Adrenal gland (tissue), 7 donors: ENCODE results near the gene RASSF4.

- PRO-cap, 3 experiments, result no peak in any of the 3 experiments
- RAMPAGE, long total RNA, 4 experiments, result no peak in any of the 4 experiments
- RRBS, result no CpG with 5 or more reads among the region's 2 CpGs
Measured at GRCh38 chr10:37860755-37861487, 3.5 kb upstream of the ZNF248 start.

DNA sequence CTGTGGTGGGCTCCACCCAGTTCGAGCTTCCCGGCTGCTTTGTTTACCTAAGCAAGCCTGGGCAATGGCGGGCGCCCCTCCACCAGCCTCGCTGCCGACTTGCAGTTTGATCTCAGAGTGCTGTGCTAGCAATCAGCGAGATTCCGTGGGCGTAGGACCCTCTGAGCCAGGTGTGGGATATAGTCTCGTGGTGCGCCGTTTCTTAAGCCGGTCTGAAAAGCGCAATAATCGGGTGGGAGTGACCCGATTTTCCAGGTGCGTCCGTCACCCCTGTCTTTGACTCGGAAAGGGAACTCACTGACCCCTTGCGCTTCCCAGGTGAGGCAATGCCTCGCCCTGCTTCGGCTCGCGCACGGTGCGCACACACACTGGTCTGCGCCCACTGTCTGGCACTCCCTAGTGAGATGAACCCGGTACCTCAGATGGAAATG is 1513.6 kb downstream of the ZNF37A start:
- PRO-cap, 3 experiments, result no peak in any of the 3 experiments
- RAMPAGE, long total RNA, 4 experiments, result no peak in any of the 4 experiments
- RRBS, result no CpG with 5 or more reads among the region's 28 CpGs

DNA sequence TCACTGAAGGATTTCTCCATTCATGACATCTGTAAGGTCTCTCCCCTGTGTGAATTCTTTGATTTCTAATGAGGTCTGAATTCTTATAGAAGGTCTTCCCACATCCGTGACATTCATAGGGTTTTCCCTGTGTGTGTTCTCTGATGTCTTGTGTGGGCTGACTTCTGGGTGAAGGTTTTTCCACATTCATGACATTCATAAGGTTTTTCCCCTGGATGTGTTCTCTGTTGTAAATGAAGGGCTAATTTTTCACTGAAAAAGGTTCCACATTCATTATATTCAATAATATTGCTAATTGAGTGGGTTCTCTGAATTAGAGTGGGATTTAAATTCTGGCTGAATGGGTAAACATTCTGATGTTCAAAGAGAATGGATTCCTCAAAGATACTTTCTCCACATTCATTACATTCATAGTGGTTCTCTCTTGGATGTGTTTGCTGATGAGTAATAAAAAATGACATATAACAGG is 118.0 kb downstream of the ZNF33B start:
- PRO-cap, 3 experiments, result no peak in any of the 3 experiments
- RAMPAGE, long total RNA, 4 experiments, result no peak in any of the 4 experiments
- RRBS, result no CpG with 5 or more reads among the region's 1 CpG

GRCh38 chr10:42753526-42754029 is 29.0 kb upstream of the BMS1 start:
- PRO-cap, 3 experiments, result no peak in any of the 3 experiments
- RAMPAGE, long total RNA, 4 experiments, result no peak in any of the 4 experiments
- RRBS, result 2% methylated on average over 12 of the region's 41 CpGs

DNA sequence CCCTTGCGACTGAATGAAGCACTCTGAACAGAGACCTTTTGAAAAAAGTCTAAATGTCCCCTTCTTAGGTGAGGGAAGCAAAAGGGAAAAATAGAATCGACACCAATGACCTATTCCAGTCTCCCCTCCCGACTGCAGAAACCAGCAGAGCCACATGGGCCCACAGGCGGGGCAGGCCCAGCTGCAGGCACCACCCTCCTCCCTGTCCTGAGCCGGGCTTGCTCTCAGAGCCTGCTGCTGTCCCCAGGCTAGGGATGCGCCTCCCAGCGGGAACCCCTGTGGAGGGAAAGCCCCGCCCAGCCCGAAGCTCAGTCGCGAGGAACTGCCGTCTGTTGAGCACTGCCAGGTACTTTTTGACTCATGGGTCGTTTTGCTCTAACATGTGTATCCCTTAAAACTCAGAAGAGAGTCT is 124.6 kb upstream of the RET start:
- PRO-cap, 3 experiments, result no peak in any of the 3 experiments
- RAMPAGE, long total RNA, 4 experiments, result no peak in any of the 4 experiments
- RRBS, result no CpG with 5 or more reads among the region's 13 CpGs

GRCh38 chr10:43129226-43129762 is 9.0 kb upstream of the CSGALNACT2 start:
- PRO-cap, 3 experiments, result peak in 1 of 3 experiments; most common plus-strand start chr10:43129604 (in 1); most common minus-strand start chr10:43129415 (in 1)
- RAMPAGE, long total RNA, 4 experiments, result no peak in any of the 4 experiments
- RRBS, result no CpG with 5 or more reads among the region's 3 CpGs

DNA sequence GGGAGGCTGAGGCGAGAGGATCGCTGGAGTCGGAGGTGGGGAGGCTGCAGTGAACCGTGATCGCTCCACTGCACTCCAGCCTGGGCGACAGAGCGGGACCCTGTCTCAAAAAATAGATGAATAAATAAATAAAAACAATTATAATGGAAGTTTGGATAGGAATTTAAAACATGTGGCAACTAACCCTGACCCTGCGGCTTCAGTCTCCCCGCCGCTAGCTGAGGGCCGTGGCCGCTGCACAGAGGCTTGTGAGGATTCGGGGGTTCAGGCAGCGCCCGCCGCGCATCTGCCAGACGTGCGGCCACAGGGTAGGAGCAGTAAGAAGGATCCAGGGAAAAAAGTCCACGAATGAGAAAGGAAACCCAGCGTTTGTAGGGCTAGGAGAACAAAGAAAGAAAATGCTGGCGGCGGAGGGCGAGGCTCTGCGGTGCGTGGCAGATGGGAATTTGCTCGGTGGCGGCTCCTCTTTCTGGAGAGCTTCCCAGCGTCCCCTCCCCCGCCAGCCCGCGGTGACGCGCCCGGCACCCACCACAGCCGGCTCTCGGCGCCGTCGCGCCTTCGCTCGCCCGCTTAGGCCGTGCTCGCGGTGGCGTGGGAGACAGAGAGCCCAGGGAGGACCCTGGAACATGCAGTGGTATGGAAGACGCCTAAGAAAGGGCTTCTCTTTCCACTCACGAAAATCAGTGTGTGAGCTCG is 772 bp upstream of the CSGALNACT2 start:
- PRO-cap, 3 experiments, result peak in 3 of 3 experiments; most common plus-strand start position 601 of the sequence (in 3); most common minus-strand start position 448 of the sequence (in 3)
- RAMPAGE, long total RNA, 4 experiments, result no peak in any of the 4 experiments
- RRBS, result no CpG with 5 or more reads among the region's 51 CpGs

DNA sequence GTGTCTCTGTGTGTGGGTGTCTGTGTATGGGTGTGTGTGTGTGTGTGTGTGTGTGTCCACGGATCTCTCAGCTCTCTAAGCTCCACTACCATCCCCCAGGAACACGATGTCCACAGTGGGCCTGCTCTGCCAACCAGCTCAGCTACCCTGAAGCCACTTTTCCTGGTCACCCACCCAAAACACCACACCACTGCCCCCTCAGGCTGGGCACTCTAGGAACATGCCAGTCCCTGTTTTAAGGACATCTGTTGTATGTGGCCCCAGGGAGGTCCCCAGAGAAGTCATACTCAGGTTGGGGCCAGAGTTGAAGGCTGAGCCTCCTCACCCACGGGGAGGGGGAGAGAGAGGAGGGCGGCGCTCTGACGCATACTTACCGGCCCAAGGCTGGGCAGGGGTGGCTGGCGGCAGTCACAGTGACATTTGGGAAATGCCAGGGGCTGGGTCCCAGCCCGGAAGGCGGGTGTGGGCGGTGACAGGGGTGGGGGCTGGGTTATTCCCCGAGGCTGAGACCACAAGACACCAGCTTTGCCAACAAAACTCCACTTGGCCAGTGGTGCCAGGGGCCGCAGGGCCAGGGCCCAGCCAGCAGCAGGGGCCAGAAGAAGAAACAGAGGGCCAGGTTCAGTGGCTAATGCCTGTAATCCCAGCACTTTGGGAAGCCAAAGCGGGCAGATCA is 41.2 kb downstream of the RASGEF1A start:
- PRO-cap, 3 experiments, result peak in 3 of 3 experiments; most common plus-strand start position 542 of the sequence (in 3); most common minus-strand start position 285 of the sequence (in 1)
- RAMPAGE, long total RNA, 4 experiments, result no peak in any of the 4 experiments
- RRBS, result 51% methylated on average over 3 of the region's 14 CpGs

DNA sequence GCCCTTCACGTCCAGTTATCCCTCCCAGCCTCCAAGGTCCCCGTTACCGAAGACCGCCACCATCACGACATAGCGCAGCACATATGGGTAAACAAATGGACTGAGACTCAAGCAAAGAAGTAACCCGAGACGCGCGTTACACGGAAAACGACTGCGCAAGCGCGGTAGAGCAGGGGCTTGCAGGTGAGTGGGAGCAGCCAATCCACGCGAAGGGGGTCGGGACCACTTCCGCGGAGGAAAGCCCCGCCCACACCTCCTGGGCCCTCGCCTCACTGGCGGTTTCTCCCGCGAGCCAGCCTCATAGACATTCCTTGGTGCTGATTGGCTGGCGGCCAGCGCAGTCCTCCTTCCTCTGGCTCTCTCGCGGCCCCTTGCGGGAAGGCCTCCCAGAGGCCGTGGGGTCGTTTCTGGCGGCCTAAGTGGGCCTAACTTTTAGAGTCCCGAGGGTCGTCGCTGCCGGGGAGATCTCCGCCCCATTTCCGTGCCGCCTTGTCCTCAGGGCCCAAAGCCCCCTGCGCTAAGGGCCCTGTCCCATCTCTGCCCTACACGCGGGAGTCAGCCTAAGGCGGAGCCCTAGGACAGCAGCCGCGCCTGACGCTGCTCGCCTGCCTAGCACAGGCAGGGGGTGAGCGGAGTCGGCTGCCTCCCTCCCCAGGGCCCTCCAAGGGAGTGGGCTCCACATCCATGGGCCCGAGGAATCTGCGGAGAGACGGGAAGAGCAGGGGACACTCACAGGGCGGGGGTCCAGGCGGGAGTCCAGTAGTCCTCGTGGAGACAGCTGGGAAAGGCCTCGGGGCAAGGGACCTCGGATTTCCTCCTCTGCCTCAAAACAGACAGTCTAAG is 9.1 kb upstream of the FXYD4 start:
- PRO-cap, 3 experiments, result peak in 3 of 3 experiments; most common plus-strand start position 340 of the sequence (in 2); most common minus-strand start position 121 of the sequence (in 2)
- RAMPAGE, long total RNA, 4 experiments, result no peak in any of the 4 experiments
- RRBS, result no CpG with 5 or more reads among the region's 58 CpGs

- PRO-cap, 3 experiments, result no peak in any of the 3 experiments
- RAMPAGE, long total RNA, 4 experiments, result no peak in any of the 4 experiments
- RRBS, result no CpG with 5 or more reads among the region's 7 CpGs
Measured at GRCh38 chr10:43437669-43438288, 868 bp downstream of the ZNF487 start.

DNA sequence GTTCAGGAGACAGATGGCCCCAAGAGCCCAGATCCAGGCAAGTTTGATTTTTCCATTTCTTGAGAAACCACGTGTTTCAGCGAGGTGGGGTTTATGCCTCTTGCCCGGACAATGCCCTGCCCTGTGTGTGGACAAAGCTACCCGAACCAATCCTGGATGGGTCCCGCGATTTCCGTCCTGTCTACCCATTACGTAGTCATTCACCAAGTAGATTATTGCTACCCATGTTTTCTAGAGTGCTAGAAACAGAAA is 726 bp downstream of the ZNF485 start:
- PRO-cap, 3 experiments, result no peak in any of the 3 experiments
- RAMPAGE, long total RNA, 4 experiments, result no peak in any of the 4 experiments
- RRBS, result no CpG with 5 or more reads among the region's 8 CpGs

GRCh38 chr10:43816223-43816612 is 167.5 kb upstream of the ZNF32 start:
- PRO-cap, 3 experiments, result no peak in any of the 3 experiments
- RAMPAGE, long total RNA, 4 experiments, result no peak in any of the 4 experiments
- RRBS, result no CpG with 5 or more reads among the region's 5 CpGs

DNA sequence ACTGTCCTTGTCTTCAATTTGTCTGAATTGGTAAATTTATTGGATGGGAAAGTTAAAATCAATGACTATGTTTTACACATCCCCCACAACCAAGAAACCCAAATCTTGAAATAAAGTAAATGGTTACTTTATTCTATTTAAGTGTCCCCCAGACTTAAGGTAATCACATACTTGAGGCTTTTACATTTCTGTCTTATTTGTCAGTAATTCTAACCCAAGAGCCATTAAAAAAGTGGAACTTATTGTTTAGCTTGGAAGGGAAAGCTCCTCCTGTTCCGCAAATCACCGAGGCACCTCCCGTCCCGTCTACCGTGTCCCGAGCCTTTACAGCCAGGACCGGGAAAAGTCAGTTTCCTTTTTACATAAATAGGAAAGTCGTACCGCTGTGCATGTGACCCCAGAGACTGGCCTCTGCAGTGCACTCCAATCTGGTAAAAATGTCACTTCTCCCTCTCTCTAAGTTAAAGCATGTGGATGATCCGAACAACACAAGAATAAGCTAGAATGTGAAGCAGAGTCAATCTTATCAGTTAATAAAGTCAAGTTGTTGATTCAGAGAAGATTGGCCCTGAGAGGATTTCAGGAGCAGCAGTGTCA is 316.3 kb upstream of the ZNF32 start:
- PRO-cap, 3 experiments, result no peak in any of the 3 experiments
- RAMPAGE, long total RNA, 4 experiments, result no peak in any of the 4 experiments
- RRBS, result no CpG with 5 or more reads among the region's 10 CpGs

- PRO-cap, 3 experiments, result no peak in any of the 3 experiments
- RAMPAGE, long total RNA, 4 experiments, result no peak in any of the 4 experiments
- RRBS, result no CpG with 5 or more reads among the region's 6 CpGs
Measured at GRCh38 chr10:44008318-44008538, 359.5 kb upstream of the ZNF32 start.

DNA sequence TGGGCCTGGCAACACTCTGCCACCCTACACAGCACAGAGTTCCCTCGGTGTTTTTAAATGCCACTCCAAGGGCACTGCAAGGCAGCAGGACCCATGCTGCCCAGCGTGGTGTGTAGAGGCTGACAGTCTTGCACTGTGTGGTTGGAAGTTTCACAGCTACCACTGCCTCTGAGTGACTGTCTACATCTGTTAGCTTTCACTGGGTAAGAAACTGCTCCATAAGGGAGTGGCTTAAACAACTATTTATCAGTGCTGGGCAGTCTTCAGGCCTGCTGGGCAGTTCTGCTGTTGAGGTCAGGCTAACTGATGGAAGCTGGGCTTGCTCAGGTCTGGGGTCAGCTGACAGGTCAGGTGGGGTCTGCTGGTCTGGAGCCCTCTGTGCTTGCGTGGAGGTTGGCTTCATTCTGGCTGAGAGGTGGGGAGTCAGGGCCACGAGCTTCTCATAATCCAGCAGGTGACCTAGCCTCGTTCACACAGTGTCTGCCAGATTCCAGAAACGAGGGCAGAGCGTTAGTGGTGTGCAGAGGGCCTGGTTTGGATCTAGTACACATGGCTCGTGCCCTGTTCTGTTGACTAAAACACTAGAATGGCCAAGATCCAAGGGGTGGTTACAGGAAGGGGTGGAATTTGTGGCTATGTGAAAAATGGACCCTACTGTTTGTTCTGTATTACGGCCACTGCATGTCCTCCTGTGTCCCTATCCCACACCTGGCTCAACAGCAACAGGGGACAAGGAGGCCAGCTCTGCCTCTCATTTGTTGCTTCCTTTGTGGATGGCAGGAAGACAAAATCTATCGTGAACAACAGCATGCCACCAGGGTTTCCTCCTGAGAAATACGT is 319.4 kb downstream of the CXCL12 start:
- PRO-cap, 3 experiments, result no peak in any of the 3 experiments
- RAMPAGE, long total RNA, 4 experiments, result no peak in any of the 4 experiments
- RRBS, result no CpG with 5 or more reads among the region's 11 CpGs

DNA sequence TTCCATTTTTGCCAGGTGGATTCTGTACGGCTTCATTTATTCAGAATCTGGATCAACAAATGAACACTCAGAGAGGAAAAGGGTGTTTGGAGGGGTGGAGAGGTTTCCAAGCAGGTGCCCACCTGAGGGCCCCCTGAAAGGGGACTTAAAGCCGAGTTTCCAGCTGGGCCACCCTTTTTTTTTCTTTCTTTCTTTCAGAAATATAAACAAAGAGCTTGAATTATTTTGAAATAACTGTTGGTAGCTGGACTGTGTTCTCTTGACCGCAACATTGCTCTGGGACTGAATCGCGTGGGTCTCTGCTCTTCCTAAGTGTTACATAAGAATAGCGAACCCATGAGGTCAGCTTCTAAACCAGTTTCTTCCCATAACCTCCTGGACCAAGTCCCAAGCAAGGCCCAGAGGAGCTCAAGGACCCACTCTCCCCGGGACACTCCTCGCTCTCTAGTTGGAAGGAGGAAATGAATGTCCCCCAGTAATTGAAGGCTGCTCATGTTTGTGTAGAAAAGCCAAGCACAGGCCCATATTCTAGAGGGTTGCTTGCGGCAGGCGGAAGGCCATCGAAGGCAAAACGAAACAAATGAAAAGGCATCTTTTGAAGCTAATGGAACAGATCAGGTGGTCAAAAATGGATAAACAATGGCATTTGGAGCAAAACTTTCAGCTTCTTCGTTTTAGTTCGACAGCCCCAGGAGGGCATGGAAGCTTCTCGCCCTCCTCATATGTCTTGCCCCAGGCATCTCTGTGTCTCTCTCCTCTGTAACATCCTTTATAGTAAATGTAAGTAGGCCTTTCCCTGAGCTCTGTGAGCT is 91.0 kb downstream of the CXCL12 start:
- PRO-cap, 3 experiments, result peak in 3 of 3 experiments; most common minus-strand start position 278 of the sequence (in 3)
- RAMPAGE, long total RNA, 4 experiments, result no peak in any of the 4 experiments
- RRBS, result no CpG with 5 or more reads among the region's 15 CpGs

- PRO-cap, 3 experiments, result no peak in any of the 3 experiments
- RAMPAGE, long total RNA, 4 experiments, result no peak in any of the 4 experiments
- RRBS, result no CpG with 5 or more reads among the region's 5 CpGs
Measured at GRCh38 chr10:44377465-44377789, 7.5 kb downstream of the CXCL12 start.

- PRO-cap, 3 experiments, result no peak in any of the 3 experiments
- RAMPAGE, long total RNA, 4 experiments, result no peak in any of the 4 experiments
- RRBS, result no CpG with 5 or more reads among the region's 9 CpGs
Measured at GRCh38 chr10:44786310-44787114, 124.6 kb upstream of the TMEM72 start.

DNA sequence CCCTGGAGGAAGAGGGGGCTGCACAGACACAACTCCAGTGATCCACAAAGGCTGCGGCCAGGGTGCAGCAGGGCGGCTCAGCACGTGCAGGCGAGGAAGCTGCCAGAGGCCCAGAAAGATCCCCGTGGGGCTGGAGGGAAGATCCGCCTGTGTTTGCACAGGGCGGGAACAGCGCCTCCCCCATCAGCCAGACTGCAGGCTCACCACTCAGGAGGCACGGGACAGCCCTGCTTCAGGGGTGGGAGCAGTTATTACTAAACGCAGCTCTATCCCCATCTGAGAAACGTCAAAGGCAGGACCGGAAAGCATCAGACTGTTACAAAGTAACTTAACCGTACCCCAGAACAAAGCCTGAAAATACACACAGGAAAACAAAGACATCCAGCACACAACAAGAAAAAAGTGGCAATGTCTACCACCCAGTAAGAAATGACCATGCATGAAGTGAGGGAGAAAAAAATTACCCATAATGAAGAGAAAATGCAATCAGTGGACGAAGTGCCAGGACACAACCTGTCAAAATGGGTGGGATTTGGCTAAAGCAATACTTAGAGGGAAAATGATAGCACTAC is 45.6 kb upstream of the TMEM72 start:
- PRO-cap, 3 experiments, result no peak in any of the 3 experiments
- RAMPAGE, long total RNA, 4 experiments, result no peak in any of the 4 experiments
- RRBS, result no CpG with 5 or more reads among the region's 14 CpGs

GRCh38 chr10:44958896-44960177 is at the start of gene RASSF4:
Gene RASSF4, plus strand, starts transcription at chr10:44959802.
- PRO-cap, 3 experiments, result peak in 3 of 3 experiments; most common plus-strand start chr10:44959367 (in 2); most common minus-strand start chr10:44959258 (in 1)
- RAMPAGE, long total RNA, 4 experiments, result start-site peak on the plus strand in 4 of 4 experiments, at chr10:44959762-44959815 at its widest, 83 to 178 reads per replicate; start-site peak on the minus strand in 1 of 4 experiments, at chr10:44959561-44959638 at its widest, 16 reads per replicate
- RRBS, result under 1% methylated on average over 29 of the region's 81 CpGs